ENCODE measurements around the genes OR1J1, OR1L4 and GPR21.

GRCh38 chr9:122001486-122001883 lies 91.6 kb downstream of the TTLL11 start:
- PRO-cap: no peak

- PRO-cap: no peak
Measured at GRCh38 chr9:122015304-122015669, 77.8 kb downstream of the TTLL11 start.

- PRO-cap: unidirectional peak, minus-strand start at chr9:122087964
Measured at GRCh38 chr9:122087752-122088321, 5.3 kb downstream of the TTLL11 start.

DNA sequence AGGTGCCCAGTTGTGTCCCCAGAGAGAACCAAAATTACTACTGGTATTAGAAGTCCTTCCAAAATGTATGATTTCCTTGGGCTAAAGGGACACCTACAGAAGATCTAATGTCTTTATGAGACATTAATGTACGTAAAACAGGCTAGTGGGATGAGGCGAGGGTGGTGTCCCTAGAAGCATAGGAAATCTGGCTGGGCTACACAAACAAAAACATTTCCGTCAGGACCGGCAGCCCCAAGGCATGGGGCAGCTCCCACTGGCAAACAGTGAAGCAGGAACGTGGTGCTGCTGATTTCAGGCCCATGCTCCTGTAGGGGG lies 42.2 kb downstream of the MRRF start:
- PRO-cap: no peak

DNA sequence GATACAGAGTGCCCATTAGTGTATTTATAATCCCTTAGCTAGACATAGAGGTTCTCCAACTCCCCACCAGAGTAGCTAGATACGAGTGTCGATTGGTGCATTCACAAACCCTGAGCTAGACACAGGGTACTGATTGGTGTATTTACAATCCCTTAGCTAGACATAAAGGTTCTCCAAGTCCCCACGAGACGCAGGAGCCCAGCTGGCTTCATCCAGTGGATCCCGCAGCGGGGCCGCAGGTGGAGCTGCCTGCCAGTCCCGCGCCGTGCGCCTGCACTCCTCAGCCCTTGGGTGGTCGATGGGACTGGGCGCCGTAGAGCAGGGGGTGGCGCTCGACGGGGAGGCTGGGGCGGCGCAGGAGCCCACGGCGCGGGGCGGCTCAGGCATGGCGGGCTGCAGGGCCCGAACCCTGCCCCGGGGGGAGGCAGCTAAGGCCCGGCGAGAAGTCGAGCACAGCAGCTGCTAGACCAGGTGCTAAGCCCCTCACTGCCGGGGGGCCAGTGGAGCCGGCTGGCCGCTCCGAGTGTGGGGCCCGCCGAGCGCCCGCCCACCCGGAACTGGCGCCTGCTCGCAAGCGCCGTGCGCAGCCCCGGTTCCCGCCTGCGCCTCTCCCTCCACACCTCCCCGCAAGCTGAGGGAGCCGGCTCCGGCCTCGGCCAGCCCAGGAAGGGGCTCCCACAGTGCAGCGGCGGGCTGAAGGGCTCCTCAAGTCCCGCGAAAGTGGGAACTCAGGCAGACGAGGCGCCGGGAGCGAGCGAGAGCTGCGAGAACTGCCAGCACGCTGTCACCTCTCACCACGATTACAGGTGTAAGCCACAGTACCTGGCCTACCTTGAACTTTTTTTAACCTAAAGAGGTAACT lies 35.3 kb downstream of the PTGS1 start:
- PRO-cap: no peak

GRCh38 chr9:122477807-122478318 lies at the start of gene OR1J1:
TSS of gene OR1J1 (minus strand) at chr9:122477926.
- PRO-cap: no peak

DNA sequence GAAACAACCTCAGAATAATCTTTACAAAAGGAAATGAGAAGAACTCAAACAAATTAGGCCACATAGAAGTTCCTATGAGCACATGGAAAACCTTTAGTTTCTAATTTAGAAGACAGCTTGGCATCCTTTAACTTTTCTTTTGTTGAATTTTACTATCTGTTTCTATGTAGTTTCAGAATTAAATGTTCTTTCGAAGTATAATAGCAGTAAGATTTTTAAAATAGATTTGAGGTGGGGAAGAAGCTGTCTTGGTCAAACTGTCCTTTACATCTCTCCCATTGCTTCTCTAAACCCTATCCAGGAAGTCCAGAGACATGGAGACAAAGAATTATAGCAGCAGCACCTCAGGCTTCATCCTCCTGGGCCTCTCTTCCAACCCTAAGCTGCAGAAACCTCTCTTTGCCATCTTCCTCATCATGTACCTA lies at the start of gene OR1L4:
Gene OR1L4, plus strand, starts transcription at position 315 of the 425 bp plus-strand sequence.
- PRO-cap: no peak

GRCh38 chr9:122826927-122827605 lies 1.3 kb downstream of the PDCL start:
- PRO-cap: no peak

DNA sequence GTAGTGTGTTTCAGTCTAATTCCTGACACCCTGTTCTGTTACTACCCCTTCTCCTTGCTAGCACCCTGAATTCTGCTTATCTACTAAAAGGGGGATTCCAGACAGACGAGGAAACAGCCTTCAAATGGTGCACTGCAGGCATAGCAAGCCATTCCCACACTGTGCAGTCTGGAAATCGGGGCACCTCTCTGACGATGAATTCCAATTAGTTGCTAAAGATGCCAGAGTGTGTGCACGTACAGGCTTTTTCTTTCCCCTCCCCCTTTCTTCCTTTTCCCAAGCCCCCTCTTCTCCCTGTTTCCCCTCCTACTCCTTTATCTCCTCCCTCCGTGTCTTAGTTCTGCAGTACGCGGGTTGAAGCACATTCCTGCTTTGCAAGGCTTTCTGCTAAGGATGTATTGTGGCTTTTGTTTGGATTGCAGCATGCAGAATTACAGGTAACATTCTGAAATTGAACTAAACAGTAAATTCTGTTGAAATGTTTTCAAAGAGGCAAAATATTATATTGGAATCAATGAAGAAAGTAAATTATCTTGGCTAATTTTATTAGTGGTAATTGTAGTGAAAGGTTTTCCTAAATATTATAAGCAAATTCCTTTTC lies at the start of gene GPR21:
Gene GPR21, plus strand, starts transcription at position 362 of the 601 bp plus-strand sequence.
- PRO-cap: unidirectional peak, plus-strand start at position 345 of the sequence

DNA sequence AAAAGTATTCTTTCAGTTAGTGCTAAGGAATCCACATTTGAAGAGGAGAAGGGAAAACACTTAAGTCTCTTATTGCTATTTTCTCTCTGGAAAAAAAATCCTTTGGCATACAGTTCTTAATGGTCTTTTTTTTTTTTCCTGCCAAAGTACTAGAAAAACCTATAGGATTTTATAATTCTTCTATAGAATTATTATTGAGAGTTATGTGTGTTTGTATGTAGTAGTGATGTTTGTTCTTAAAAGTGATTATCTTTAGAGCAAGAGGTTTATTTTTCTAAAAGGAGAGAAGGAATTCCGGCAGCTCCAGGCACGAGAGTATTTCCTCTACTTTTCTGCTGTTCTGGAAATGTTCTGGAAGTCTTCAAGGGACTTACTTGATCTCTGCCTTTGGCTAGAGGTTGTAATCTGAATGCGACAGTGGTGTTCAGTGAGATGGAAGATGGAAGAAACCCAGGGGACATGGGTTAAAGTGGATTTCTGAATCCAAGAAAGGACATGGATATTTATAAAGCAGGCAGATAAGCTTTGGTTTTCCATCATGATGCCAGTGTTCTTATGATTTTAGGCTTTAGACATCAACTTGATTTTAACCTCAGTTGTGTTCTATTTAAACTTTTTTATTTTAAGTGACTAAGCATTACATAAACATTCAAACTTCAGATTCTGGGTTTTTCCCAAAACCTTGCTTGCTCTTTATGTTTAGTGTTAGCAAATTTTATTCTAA lies 3.4 kb downstream of the GPR21 start:
- PRO-cap: bidirectional peak, plus-strand start at position 427 of the sequence, minus-strand start at position 342 of the sequence

GRCh38 chr9:123044698-123044984 lies 11.2 kb downstream of the GPR21 start:
- PRO-cap: no peak

DNA sequence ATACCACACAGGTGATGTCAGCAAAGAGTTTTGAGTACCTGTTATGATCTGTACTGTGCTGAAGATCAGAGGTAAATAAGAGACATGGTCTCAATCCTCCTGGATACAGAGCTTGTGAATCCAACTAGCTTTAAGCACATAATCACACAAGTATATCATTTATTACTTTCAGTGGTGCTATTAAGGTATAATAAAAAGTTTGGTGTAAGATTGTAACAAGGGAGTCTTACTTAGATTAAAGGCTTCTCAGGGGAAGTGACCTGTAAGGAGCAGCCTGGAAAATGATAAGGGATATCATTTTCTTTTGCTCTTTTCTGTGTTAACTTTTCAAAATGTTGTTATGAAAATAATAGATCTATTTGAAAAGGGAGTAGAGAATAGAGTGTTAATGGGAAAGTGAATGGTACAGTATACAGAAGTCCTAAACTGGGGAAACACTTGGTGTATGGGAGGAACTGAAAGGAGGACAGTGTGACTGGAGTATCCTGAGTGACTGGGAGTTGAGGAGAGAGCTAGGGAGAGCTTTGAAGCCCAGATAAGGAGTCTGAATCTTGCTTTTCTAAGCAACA lies 38.0 kb downstream of the GPR21 start:
- PRO-cap: no peak

DNA sequence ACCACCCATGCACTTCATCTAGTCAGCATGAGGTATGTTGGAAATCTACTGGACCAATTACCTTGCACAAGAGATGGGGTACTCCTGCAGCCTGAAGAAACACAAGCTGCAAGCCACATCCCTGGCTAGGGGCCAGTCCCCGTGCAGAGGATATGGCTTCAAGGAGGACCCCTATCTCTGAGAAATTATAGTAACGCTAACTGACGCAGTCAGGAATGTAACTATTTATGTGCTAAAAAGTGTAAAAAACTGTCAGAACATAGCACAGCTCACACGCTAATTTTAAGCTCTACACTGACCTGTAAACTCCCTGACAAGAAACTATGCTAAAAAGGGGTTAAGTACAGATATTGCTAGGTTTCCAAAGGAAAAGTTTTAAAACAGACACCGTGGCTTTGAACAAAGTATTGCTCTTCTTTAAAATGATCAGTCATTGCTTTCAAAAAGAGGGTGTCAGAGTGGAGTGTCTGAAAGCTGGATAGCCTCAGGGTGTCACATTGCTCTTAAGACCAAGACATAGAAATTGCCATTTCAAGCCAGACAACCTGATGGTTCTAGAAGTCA lies 89.2 kb downstream of the GPR21 start:
- PRO-cap: no peak

DNA sequence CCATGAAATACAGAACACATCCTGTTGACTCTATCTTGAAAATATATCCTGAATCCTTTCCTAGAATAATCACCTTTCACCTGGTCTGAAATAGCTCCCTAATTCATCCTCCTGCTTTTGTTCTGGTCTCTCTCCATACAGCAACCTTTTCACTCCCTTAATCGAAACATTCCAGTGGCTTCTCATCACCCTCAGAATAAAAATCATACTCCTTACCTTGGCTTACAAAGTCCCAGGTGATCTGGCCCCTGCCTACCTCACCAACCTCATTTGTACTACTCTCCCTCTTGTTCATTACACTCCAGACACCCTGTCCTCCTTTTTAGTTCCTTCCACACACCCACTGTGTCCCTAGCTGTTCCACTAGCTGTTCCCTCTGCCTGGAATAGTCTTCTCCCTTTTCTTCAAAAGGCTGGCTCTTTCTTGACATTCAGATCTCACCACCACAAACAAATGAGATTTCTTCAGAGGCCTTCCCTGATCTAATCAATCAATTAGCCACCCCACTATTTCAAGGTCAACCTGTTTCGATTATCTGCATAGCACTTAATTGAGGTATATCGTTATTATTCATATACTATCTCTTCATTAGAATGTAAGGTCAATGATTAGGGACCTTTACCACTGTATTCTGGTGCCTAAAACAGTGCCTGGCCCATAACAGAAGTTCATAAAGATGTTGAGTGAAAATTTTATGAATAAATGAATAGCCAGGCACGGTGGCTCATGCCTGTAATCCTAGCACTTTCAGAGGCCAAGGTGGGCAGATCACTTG lies 26.5 kb downstream of the STRBP start:
- PRO-cap: no peak

DNA sequence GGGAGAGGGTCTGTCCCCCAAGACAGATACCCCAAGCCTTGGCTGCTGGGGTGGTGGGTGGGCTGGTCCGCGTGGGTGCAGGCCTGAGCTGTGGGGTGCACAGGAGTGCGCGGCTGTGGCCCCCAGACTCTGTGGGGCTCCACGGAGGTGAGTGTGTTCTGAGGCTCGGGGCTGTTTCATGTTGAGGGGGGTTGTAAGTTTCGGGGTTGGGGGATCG lies 296 bp downstream of the CRB2 start:
- PRO-cap: no peak

DNA sequence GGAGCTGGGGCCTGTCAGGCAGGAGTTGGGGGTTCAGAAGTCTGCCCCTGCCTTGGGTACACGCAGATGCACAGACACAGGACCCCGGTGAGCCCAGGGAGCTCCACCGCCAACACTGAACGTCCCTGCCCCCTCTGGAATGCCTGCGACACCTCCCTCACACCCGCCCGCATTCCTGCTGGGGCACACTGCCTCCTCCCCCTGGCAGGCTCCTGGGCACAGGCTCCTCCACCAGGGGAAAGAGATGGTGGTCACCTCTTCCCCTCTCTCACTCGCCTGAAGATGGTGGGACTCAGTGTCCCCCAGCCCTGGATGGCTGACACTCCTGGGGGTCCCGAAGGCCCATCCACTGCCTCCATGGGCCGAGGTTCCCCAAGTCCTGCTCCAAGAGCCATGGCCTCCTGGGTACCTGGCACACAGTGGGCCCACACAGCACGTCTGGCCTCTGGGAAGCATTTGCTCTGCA lies 12.1 kb downstream of the CRB2 start:
- PRO-cap: no peak

DNA sequence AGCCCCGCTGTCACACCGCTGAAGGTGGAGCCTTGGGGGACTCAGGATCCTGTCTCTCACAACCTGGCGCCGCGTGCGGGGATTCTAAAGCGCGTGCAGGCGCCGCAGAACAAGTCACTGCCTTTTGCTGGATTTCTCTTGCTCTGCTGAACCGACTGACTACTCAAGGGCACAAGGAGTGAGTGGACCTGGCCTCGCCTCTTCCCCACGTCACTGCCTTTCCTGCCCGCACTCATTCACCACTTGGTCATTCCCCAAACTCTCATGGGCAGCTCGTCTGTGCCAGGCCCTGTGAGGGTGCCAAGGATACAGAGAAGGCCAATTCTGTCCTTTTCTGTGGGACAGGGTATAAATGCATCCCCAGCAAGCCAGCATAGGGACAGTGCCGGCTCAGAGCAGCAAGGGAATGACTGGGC lies 69.4 kb downstream of the CRB2 start:
- PRO-cap: no peak

- PRO-cap: no peak
Measured at GRCh38 chr9:123470138-123470669, 114.2 kb downstream of the CRB2 start.

- PRO-cap: no peak
Measured at GRCh38 chr9:123495069-123495843, 139.3 kb downstream of the CRB2 start.

DNA sequence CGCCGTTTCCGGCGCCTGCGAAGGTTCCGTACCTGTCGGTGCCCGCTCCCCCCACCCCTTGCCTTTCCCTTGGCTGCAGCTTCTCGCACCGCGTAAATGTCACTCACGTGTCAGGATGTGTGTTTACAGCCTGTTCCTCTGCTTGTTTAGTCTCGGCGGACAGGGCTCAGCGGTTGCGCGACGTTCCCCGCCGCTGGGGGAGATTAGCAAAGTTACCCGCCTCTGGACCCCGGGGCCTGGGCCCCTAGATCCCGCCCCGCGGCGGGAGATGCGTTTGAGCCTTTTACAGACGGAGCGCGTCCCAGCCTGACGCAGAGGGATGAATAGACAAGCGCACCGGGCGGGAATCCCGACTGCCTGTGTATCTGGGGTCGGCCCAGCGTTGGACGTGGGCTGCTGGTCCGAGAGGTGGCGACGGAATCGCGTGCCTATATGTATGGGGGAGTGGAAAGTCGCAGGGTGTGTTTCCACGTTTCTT lies 2.6 kb upstream of the LHX2 start:
- PRO-cap: no peak